Sigmoid colon (tissue), 4 donors: ENCODE measurements around a stretch of chr15.

- PRO-cap, result no peak
- RAMPAGE, long total RNA, 4 experiments, result no peak in any of the 4 experiments
These were observed 103.8 kb downstream of the APBA2 start for GRCh38 chr15:28989438-28990152.

DNA sequence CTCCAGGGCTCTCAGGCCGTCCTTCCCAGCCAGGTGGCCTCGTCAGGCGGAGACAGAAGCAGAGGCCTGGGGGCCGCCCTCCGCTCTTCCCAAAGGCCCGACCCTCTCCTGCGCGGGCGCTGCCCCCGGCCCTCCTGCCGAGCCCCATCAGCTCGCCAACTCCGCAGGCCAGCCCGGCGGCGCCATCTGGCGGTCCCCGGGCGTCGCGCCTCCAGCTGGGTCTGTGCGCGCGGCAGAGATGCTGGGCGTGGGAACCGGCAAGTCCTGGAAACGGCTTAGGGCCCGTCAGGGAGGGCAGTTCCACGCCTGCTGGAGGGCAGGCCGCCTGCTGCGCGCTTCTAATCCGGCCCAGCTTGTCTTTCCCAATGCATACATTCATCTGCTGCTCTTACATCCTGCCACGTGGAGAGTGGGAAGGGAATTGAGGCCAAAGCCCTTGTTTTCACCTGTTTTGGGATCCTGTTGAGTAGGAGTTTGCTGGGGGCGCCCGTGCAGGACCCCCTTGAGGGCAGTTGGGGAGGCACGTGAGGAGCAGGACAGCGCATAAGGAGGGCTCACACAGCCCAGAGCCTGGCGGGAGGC lies 165.8 kb downstream of the NSMCE3 start:
- PRO-cap, result no peak
- RAMPAGE, long total RNA, 4 experiments, result no peak in any of the 4 experiments

DNA sequence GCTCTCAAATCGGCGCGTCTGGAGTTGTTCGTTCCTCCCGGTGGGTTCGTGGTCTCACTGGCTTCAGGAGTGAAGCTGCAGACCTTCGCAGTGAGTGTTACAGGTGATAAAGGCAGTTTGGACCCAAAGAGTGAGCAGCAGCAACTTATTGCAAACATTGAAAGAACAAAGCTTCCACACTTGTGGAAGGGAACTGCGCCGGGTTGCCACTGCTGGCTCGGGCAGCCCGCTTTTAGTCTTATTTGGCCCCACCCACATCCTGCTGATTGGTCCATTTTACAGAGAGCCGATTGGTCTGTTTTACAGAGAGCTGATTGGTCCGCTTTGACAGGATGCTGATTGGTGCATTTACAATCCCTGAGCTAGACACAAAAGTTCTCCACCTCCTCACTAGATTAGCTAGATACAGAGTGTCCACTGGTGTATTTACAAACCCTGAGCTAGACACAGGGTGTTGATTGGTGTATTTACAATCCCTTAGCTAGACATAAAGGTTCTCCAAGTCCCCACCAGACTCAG lies 45.4 kb downstream of the NSMCE3 start:
- PRO-cap, result no peak
- RAMPAGE, long total RNA, 4 experiments, result no peak in any of the 4 experiments

DNA sequence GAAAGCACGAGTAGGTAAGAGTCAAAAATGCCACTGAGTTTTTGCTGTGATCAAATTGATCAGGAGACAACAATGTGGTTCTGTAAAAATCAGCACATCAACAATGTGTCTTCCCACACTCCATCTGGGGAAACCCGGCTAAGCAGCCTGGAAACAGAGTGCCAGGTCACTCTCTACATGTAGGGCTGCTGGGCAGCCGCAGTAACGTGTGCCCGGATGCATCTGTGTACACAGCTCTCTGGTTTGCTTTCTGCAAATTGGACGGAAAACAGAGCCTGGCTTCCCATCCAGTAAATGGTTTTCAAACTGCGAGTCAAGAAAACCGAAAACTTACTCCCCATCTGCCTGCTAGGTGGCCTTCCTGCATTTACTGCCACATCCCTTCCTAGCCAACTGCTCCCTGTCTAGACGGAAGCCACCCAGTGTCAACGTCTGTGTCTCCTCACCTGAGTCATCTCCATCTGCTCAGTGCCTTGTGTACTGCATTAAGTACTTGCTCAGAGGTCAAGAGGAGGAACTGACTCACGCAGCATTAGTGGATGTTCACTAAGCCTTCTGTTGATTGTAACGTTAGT lies 124.1 kb downstream of the TJP1 start:
- PRO-cap, result no peak
- RAMPAGE, long total RNA, 4 experiments, result no peak in any of the 4 experiments

DNA sequence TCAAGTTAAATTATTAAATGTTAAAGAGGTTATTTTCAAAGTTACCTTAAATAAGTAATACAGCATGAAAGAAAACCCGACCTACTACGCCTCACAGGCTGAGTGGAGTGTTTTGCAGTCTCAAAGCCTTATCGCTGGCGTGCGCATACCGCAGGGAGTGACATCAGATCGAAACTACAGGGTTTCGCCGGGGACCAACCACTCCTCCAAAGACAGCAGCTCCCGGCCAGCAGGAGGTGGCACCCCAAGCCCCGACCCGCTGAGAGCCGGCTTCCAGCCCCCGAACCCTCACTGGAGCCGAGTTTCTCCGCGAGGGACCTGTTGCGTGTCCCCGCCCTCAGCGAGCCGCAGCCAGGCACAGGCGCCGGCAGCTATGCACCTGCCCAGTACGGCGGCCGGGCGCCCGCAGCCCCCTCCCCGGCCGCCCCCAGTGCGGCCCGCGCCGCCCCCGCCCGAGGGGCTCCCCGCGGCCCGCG lies 859 bp downstream of the TJP1 start:
- PRO-cap, result unidirectional peak, plus-strand start at position 209 of the sequence
- RAMPAGE, long total RNA, 4 experiments, result no peak in any of the 4 experiments

- PRO-cap, result no peak
- RAMPAGE, long total RNA, 4 experiments, result no peak in any of the 4 experiments
These were observed 66.3 kb upstream of the TJP1 start for GRCh38 chr15:29888520-29889061.

DNA sequence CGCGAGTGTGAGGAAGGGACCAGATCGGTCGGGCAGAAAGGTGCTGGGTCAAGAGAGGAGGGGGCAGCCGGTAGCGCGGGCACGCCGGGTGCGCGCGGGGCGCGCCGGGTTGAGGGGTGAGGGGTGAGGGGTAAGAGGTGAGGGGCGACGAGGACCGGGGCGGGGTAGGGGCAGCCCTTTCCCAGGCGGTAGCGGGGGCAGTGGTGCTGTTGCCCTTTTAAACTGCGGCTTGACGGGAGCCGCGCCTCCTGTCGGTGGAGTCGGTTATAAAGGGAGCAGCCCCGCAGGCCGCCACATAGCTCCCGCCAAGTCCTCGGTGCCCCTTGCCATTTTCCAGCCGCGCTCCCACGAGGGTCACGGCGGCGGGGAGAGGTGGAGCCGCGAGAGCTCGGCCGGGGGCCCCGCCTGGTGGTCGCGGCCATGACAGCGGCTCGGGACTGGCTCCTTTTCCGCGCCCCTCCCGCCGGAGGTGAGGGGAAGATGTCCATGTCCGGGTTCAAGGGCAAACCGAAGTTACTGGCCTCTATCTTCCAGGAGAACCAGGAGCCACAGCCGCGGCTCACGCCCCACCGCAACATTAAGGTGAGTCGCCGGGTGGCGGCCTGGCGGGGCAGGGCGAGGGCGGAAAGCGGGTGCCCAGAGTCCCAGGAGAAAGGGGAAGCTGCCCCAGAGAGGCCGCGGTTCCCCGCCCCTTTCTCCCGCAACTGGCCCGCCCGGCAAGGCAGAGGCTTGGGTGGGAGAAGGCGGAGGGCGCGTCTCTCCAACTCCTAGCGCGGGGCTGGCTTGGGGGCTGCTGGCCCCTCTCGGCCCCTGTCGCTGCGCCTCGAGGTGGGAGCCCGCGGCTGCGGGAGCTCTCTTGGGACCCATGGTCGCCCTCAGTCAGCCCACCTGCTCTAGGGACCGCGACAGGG lies 20.9 kb downstream of the GOLGA8J start:
- PRO-cap, result no peak
- RAMPAGE, long total RNA, 4 experiments, result no peak in any of the 4 experiments

DNA sequence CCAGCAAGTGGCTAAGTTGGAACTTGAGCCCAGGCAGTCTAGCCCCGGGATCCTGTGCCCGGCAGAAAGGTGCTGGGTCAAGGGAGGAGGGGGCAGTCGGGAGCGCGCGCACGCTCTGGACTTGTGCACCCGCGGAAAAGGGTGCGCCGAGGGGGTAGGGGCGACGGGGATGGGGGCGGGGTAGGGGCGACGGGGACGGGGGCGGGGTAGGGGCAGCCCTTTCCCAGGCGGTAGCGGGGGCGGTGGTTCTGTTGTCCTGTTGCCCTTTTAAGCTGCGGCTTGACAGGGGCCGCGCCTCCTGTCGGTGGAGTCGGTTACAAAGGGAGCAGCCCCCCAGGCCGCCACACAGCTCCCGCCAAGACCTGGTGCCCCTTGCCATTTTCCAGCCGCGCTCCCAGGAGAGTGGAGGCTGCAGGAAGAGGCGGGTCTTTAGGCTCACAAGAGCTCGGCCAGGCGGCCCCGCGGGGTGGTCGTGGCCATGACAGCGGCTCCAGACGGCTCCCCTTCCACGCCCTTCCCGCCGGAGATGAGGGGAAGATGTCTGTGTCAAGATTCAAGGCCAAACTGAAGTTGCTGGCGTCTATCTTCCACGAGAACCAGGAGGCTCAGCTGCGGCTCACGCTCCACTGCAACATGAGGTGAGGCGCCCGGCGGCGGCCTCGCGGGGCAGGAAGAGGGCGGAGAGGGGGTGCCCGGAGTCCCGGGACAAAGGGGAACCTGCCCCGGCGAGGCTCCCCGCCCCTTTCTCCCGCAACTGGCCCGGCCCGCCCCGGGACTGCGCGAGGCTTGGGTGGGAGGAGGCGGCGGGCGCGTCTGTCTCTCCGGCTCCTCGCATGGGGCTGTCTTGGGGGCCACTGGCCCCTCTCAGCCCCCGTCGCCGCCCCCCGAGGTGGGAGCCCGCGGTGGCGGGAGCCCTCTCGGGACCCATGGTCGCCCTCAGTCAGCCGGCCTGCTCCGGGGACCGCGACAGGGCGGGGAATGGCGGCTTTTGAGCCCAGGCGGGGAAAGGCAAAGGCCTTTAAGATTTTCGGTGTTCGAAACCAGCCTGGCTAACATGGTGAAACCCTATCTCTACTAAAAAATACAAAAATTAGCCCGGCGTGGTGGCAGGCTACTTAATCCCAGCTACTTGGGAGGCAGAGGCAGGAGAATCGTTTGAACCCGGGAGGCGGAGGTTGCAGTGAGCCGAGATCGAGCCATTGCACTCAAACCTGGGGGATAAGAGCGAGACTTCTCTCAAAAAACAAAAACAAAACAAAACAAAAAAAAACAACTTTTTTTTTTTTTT lies 61.1 kb downstream of the GOLGA8T start:
- PRO-cap, result no peak
- RAMPAGE, long total RNA, 4 experiments, result no peak in any of the 4 experiments

GRCh38 chr15:30984567-30984868 lies 6.9 kb downstream of the MTMR10 start:
- PRO-cap, result no peak
- RAMPAGE, long total RNA, 4 experiments, result no peak in any of the 4 experiments

DNA sequence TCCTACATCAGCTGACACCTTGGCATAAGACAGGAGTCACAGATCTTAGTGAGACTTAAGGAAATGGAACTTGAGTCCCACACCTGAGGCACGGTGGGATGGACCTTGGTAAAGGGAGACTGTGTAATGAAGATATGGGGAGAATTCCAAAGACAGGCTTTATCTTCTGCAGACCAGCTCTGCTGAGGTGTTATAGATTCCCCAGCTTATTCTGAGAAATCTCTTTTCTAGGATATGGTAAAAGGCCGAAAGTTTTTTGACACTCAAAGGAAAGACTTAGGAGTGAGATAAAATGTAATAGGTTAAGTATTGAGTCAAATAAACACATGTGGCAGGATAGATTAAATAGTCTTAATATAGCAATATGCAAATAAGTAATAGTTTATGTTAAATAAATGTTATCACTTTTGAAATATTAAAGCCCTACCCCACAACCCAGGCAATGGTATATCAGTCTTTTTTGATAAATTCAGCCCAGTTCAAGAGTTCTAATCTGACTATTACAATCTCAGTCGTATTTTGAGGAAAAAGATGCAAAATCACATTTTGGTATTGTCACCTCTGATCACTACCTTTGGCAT lies 8.4 kb upstream of the MTMR10 start:
- PRO-cap, result no peak
- RAMPAGE, long total RNA, 4 experiments, result no peak in any of the 4 experiments

GRCh38 chr15:31147954-31148980 lies 46.7 kb upstream of the TRPM1 start:
- PRO-cap, result no peak
- RAMPAGE, long total RNA, 4 experiments, result no peak in any of the 4 experiments

DNA sequence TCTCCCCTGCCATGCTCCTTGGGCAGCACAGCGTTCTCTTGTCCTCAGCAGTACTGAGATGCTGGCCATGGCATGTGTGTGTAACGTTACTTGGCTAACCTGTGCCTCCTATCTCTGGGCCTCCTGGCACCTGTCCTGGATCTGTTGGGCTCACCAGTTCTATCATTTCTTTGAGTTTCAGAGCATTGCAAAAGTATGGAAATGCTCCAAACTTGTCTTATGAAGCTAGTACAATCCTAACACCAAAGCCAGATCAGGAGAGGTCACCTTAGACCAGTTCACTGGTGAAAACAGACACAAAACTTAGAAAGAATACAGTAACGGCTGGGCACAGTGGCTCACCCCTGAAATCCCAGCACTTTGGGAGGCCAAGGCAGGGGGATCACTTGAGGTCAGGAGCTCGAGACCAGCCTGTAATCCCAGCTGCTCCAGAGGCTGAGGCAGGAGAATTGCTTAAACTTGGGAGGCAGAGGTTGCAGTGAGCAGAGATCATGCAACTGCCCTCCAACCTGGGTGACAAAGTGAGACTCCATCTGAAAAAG lies 62.3 kb upstream of the TRPM1 start:
- PRO-cap, result no peak
- RAMPAGE, long total RNA, 4 experiments, result no peak in any of the 4 experiments

GRCh38 chr15:31204261-31204650 lies 102.7 kb upstream of the TRPM1 start:
- PRO-cap, result no peak
- RAMPAGE, long total RNA, 4 experiments, result no peak in any of the 4 experiments

DNA sequence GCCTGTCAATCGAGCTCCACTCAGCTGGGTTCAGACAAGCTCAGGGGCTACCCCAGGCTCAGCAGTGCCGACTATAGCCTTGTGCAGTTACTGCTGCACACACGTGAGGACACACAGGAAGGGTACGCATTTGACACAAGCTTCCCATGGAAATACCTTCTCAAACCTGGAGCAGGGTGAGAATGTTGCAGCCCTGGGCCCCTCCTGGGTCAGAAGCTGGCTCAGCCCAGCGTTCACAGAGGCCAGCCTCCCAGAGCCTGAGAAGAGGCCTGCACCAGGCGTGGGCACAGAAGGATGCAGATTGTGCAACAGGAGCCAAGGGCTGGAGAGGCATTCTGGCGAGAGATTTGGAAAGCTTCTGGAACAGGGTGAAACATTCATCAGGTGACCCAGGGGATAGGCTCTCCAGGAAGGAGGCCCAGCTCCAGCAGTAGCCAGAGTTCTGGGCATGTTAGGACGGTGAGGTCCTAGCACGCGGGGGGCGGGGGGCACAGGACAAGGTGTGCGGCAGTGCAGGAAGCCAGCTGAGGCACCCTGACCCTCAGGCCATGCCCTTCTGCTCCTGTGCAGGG lies 111.9 kb upstream of the KLF13 start:
- PRO-cap, result bidirectional peak, plus-strand start at position 437 of the sequence, minus-strand start at position 303 of the sequence
- RAMPAGE, long total RNA, 4 experiments, result no peak in any of the 4 experiments

DNA sequence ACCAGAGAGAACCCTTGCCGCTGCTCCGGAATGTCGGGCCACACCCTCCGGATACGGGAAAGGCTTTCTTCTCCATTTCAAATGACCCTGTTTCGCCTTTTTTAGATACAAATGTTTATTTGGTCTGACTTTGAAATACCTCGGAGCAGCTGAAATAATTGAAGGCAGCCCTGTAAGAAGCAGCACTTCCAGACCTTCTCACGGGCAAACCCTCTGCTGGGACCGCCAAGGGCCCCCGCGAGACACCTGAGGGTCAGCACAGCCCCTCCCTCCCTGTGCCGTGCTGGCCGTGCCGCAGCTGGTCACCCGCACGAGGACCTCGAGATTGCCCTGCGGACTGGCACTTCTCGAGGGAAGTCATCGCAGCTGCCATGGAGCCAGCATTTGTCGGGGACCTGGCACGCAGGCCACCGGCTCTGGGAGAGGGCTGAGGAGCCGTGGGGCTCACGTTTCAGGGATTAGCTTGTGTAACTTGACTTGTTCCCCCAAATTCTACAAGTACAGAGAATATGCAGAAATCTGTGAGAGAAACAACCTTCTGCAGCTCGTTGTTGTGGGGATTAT lies 102.7 kb upstream of the KLF13 start:
- PRO-cap, result no peak
- RAMPAGE, long total RNA, 4 experiments, result no peak in any of the 4 experiments

DNA sequence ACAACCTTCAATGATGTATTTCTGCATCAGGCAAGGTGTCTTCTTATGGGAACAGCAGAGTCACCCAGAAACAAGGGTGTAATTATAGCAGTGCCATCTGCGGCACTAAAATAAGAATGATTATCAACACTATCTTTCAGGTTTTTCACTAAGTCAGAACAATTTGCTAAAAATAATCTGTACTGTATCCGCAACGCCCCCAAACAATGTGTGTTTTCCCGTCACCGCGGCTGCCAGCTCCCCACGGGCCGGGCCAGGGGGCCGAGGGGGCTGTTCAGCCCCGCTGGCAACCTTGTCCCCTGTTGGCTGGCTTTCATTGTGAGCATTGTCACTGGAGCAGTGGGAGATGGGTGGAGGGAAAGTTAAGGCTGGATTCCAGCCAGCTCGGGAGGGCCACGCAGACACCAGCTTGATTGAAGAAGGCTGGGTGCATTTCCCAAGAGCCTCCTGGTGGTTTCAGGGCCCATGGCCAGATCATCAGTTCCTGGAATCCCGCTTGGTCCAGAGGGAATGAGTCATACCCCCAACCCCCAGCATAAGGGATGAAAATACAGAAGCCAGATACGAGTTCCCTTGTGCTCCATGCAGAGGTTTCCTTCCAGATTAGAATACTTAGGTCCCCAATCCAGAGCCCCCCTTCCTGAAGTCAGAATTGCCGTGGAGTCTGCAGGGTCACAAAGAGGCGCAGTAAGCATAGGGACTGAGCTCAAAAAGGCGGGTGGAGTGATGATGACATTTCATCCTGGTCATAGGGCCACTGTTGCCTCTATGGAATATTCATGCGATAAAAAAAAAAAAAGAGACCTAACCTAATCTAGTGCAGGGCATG lies 90.2 kb upstream of the KLF13 start:
- PRO-cap, result no peak
- RAMPAGE, long total RNA, 4 experiments, result no peak in any of the 4 experiments

DNA sequence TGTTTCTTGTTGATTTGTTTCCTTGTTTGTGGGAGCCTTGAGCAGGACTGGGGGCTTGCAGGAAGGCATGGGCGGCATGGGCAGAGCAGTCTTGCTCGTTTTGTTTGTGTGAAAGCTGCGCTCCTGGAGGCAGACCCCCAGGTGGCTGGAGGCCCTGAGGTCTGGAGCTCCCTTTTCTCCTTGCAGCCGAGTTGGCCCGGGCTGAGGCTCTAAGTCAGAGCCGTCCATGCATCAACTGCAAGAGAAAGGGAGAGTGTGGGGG lies 26.9 kb upstream of the KLF13 start:
- PRO-cap, result no peak
- RAMPAGE, long total RNA, 4 experiments, result no peak in any of the 4 experiments

GRCh38 chr15:31322563-31323084 lies 4.0 kb upstream of the KLF13 start:
- PRO-cap, result no peak
- RAMPAGE, long total RNA, 4 experiments, result no peak in any of the 4 experiments

DNA sequence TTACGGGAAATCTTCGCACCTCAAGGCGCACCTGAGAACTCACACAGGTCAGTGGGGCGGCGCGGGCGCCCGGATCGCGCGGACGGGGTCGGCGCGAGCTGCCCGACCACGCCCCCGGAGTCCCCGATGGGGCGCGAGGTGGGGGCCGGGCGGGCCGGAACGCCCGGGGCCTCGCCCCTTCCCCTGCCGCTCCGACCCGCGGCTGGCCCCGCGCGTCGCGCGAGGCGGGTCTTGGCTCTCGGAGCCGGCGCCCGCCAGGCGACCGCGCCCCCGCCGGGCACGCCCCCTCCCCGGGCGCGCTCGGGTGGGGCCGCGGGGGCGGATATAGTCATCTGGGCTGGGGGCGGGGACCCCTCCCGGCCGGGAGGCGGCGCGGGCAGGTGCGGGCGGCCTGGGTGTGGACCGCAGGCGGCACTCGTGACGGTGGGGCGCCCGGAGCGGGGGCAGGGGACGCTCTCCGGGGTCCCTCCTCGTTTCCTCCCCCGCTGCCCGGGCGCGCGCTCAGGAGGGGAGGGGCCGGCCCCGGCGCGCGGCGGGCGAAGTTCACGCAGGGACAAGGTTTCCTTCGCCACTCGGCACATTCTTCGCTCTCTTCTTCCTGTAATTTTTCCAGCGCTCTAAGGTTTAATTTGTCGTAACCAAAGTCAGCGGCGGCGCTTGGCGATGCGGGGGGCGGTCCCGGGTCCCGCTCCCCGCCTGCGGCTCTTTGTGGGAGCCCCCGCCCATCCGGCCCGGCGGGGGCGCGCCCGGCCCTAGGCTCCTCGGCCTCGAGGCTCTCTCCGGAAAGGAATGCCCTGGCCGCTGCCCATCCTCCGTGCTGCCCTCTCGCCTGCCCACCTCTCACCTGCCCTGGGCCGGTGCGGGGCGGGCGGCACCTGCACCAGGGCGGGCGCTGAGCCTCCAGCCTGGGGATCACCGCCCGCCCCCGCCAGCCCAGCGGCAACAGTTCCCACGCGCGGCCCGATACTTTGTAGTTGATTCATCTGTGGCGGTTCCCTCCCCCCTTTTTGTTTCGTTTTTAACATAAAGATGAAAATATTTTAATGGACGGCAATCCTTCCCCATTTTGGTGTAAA lies 1.4 kb downstream of the KLF13 start:
- PRO-cap, result bidirectional peak, plus-strand start at position 331 of the sequence, minus-strand start at position 204 of the sequence
- RAMPAGE, long total RNA, 4 experiments, result start-site peak on the plus strand in 1 of 4 experiments, centred at position 354 of the sequence, 8 reads per replicate

- PRO-cap, result no peak
- RAMPAGE, long total RNA, 4 experiments, result no peak in any of the 4 experiments
These were observed 4.2 kb downstream of the KLF13 start for GRCh38 chr15:31330770-31331375.